ENCODE data around the gene C9orf72.

GRCh38 chr9:21853195-21853925 is 50.9 kb downstream of the MTAP start:
- PRO-cap = no peak
- RAMPAGE, long total RNA, 3 experiments = no peak in any of the 3 experiments

- PRO-cap = no peak
- RAMPAGE, long total RNA, 3 experiments = no peak in any of the 3 experiments
Observed at GRCh38 chr9:21964973-21965491, 9.6 kb downstream of the CDKN2A start.

- PRO-cap = no peak
- RAMPAGE, long total RNA, 3 experiments = no peak in any of the 3 experiments
Observed at GRCh38 chr9:23821189-23822236, 4.5 kb downstream of the ELAVL2 start.

- PRO-cap = no peak
- RAMPAGE, long total RNA, 3 experiments = no peak in any of the 3 experiments
Observed at GRCh38 chr9:24202038-24202325, 343.7 kb downstream of the IZUMO3 start.

GRCh38 chr9:26055521-26055992 is 377.3 kb upstream of the TUSC1 start:
- PRO-cap = no peak
- RAMPAGE, long total RNA, 3 experiments = no peak in any of the 3 experiments

- PRO-cap = no peak
- RAMPAGE, long total RNA, 3 experiments = no peak in any of the 3 experiments
Observed at GRCh38 chr9:27003816-27004083, 1.7 kb downstream of the LRRC19 start.

DNA sequence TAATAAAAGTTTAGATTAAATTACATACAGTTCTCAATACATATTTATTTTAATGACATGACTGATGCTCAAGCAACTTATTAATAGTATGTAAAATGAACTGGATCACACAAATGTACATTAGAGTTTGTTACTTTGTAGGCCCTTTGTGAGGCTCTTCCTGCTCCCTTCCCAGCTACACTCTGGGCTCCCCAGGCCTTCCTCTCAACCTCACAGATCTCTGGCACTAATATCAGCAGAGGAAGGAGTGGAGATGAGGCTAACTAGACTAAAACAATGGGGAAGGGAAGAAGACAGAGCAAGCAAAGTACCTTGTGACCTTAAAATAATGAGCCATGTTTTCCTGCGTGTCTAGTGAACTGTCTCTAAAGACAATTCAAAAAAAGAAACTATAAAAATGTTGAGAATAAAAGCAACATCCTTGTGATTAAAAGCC is 30.3 kb upstream of the TEK start:
- PRO-cap = no peak
- RAMPAGE, long total RNA, 3 experiments = no peak in any of the 3 experiments

GRCh38 chr9:27154738-27155516 is 45.9 kb downstream of the TEK start:
- PRO-cap = no peak
- RAMPAGE, long total RNA, 3 experiments = no peak in any of the 3 experiments

GRCh38 chr9:27337954-27338794 is 41.2 kb upstream of the EQTN start:
- PRO-cap = no peak
- RAMPAGE, long total RNA, 3 experiments = no peak in any of the 3 experiments

DNA sequence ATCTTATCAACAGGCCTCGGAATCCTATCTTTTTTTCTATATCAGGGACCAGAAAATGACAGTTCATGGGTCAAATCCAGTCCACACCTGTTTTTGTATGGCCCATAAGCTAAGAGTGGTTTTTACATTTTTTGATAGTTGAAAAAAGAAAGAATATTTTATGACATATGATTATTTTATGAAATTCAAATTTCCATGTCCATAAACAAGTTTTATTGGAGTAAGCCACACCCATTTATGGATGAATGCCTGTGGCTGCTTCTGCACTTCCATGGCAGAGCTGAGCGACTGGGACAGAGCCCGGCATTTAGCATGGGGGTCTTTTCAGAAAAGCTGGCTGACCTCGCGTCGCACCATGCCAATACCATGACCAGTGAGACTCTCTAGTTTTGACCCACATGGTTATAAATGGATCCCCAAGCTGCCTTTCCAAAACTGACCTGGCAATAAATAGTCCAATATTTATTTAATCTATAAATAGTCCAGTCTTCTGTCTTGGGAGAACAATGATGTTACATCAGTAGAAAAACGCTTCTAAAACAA is 45.0 kb upstream of the EQTN start:
- PRO-cap = no peak
- RAMPAGE, long total RNA, 3 experiments = no peak in any of the 3 experiments

- PRO-cap = no peak
- RAMPAGE, long total RNA, 3 experiments = start-site peak on the minus strand in 1 of 3 experiments, at chr9:27434791-27434937 at its widest, 6 reads per replicate
Observed at GRCh38 chr9:27434706-27434995, 89.4 kb upstream of the IFNK start.

DNA sequence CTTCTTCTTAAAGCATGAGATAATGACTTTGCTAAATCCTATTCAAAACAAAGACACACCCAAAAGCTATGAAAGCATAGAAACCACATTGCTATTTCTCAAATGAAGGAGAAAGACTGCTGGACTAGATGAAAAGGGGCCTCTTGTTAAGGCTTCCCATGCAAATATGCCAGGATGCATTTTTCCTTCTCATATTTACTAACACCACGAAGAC is 86.3 kb upstream of the IFNK start:
- PRO-cap = unidirectional peak, plus-strand start at position 101 of the sequence
- RAMPAGE, long total RNA, 3 experiments = no peak in any of the 3 experiments

GRCh38 chr9:27525006-27525581 is 1.0 kb downstream of the IFNK start:
- PRO-cap = no peak
- RAMPAGE, long total RNA, 3 experiments = no peak in any of the 3 experiments

DNA sequence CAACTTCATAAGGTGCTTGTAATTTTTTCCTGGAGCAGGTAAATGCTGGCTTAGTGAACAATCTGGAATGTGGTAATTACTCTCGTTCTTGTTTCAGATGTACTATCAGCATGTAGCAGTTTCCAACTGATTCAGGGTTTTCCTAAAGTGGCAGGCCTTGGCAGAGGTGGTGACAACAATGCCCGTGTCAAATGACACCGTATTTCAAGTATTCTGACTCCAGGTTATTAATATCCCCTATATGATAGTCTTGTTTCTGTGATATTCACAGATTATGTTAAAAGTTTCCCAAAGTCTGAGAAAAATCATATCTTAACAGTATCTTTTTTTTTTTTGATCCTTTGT is 1.2 kb downstream of the C9orf72 start:
- PRO-cap = no peak
- RAMPAGE, long total RNA, 3 experiments = no peak in any of the 3 experiments

- PRO-cap = bidirectional peak, plus-strand start at chr9:27573555, minus-strand start at chr9:27573446; bidirectional peak, plus-strand start at chr9:27573977, minus-strand start at chr9:27573844
- RAMPAGE, long total RNA, 3 experiments = start-site peak on the minus strand in 3 of 3 experiments, at chr9:27573445-27573483 at its widest, 263 to 642 reads per replicate
Observed at GRCh38 chr9:27573344-27574243, at the start of gene C9orf72. Gene C9orf72, minus strand, starts transcription at chr9:27573481.

GRCh38 chr9:27599121-27599506 is 25.8 kb upstream of the C9orf72 start:
- PRO-cap = no peak
- RAMPAGE, long total RNA, 3 experiments = no peak in any of the 3 experiments

DNA sequence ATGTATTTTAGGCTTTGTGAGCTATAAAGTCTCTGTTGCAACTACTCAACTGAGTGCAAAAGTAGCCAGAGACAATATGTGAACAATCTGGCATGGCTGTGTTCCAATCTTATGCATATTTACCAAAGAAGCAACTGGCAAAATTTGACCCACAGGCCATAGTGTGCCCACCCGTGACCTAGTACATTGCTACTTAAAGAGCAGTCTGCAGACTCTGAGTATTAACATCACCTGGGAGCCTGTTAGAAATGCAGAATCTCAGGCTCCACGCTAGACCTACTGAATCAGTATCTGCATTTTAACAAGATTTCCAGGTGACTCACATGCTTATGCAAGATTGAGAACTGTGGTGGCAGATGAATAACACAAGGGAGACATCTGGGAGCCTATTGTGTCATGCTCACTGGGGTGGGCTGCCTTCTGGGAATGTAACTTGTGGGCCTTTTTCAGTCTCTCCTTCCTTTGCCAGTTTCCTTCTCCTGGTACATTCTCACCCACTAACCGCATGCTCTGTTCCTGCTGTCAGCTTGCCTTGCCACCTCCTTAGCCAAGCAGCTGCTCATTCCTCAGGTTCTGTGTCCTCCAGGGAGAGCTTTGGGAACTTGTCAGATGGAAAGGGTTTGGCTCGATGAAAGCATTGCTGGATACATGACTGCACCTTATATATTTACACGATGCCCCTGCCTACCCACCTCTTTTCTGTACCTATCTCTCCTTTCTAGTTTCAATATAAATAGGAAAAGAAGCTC is 176.5 kb upstream of the C9orf72 start:
- PRO-cap = no peak
- RAMPAGE, long total RNA, 3 experiments = no peak in any of the 3 experiments

DNA sequence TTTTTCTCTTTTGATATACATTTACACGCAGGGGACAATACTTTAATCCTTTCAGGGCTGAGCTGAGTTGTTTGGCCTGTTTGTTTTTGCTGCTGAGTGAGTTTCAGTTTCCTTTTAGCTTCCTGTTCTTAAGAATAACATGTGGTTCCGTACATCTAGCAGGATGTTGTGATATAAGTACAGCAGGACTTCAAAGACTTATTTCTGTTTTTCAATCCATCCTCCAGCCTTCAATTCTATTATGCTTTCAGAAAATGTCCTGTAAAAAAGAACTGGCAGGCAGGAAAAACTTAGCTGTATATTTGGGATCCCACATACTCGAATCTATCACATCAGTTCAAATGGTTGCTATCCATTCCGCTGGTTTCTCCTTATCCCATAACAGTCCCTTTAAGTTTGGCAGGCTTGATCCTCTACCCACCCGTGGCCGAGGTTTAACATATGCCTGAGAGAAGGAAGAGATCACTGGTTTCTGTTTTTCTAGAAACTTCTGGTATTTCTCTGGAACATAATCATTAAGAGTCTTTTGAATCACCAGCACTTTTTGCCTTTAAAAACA is 1037.2 kb upstream of the ACO1 start:
- PRO-cap = no peak
- RAMPAGE, long total RNA, 3 experiments = no peak in any of the 3 experiments

DNA sequence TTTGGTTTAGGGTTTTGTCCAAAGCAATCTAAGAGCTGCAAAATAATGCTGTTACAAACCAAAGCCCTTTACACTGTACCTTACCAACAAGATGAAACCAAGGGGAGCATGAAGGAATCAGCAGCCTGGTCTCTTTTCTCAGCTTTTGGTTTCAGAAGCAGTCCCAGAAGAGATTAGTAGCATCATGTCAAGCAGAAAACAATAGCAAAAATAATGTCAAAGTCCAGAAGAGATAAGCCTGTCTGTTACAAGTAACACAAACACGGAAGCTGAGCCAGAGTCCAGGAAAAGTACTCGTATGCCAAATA is 379.9 kb upstream of the ACO1 start:
- PRO-cap = no peak
- RAMPAGE, long total RNA, 3 experiments = no peak in any of the 3 experiments

DNA sequence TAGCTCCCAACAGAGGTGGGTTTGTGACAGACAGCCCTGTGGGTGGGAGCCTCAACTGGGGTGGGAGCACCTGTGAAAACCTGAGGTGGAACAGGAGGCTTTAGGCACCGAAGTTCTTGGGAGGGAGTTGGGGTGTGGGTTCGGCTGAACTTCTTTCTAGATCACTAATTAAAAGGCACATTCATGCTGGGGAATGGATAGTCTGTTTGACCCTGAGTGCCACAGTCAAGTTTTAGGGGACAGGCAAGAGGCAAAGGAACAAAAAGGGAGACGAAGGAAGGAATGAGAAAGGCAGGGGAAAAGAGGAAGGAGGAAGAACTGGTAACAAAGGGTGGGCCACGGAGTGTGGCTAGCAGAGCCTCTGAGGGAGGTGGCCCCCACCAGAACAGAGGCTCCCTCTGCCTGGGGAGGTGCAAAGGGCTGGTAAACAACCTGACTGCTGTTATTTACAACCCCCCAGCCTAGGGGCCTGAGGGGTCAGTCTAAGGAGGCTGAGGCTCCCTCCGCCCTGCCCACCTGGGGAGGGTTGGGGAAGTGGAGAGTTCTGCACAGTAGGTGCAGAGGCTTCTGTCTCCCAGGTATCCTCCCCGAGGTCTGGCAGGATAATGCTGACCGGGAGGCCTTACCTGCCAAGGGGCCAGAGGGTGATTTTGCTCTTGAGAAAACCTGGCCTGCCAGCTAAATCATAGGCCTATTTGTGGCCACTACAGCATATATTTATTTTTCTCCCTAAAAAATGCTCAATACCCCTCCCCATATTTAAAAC is 35.5 kb upstream of the SMU1 start:
- PRO-cap = no peak
- RAMPAGE, long total RNA, 3 experiments = no peak in any of the 3 experiments

Data from tibial nerve (tissue), 3 donors.